Choroid plexus epithelial cell (primary cell): ENCODE measurements around a stretch of chr6.

GRCh38 chr6:63475594-63476161 lies 96.6 kb upstream of the PTP4A1 start:
- RRBS: no CpG with 5 or more reads among the region's 3 CpGs

DNA sequence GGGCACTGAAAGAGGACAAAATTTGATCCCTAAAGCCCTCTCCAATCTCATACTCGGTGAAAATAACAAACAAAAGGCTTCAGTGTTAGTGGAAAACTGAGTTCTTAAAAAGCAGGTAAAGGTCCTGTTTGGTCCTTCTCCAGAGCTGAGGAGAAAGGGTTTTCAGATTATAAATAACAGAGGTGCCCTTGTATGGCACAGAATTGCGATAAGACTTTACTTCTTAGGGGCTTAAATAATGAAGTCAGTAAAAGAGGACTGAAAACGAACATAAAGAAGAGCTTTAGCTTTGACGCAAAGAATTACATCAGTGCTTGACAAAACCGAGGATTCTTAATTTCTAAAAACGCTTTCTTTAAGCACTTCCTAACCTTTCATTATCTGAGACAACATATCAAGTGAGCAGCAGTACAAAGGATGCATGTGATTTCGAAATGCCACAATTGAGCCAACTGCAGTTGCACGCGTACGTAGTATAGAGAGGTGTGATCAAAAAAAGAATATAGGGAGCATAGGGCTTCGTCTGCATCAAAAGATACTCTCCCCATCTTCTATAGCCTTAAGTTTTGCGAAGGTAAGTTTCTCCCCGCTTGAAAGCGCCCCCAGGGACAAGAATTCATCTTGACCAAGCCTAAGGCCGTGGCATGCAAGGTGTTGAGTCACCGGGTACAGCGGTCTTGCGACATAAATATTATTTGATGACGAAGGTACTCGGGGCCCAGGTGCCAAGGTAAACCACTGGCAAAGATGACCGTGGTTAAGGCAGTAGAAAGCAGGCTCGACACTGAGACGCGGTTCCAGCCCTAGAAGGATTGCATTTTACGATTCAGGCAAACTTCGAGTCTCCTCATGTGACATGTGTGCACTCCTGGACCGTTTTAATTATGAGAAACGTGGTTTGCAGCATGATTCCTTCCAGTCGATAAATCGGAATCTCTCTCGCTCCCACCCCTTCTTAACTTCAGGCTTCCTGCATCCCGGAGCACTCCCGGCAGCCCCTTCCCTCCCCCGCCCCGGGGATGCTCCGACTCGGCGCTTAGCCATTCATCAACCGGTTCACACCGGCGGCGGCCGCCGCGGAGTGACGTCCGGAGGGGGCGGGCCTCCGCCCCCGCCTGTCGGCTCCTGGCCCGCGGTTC lies 642 bp upstream of the PTP4A1 start:
- RRBS: under 1% methylated on average over 5 of the region's 53 CpGs

GRCh38 chr6:63573072-63573380 lies 746 bp downstream of the PTP4A1 start:
- RRBS: 2% methylated on average over 31 of the region's 38 CpGs

- RRBS: no CpG with 5 or more reads among the region's 5 CpGs
Observed at GRCh38 chr6:63582850-63583551, 10.7 kb downstream of the PTP4A1 start.

- RRBS: no CpG with 5 or more reads among the region's 25 CpGs
Observed at GRCh38 chr6:63636431-63636746, 787 bp downstream of the PHF3 start.

DNA sequence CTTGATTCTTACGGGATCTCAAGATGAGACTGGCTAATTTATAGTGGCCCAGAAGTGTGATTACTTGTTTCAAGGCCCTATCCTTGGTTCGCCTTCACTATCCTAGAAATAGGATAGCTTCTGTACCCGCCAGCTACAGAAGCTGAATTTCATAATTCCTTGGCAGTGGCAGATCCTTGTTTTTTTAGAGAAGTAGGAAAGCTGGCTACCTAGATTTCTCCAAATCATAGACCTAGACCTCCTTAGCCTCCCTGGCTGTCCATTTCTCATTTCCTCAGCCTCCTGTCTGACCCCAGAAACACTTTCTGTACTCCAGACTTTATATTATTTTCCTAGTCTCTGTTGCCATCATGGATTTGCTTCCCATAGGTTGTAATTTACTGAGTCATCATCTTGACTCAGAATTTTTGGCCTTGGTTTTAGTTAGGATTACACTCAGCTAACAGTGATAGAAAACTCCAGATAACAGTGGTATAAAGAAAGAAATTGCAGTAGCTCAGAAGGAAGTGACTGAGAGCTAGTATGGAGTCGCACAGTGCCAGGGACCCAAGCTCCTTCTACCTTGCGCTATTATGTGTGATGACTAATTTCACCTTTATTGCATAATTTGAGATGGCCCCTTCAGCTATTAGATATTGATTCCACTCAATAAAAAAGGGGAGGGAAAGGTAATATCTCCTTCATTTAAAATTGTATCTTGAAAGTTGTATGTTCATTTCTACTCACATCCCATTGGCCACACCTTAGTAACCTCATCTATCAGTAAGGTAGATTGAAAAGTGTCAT lies 27.8 kb downstream of the PHF3 start:
- RRBS: no CpG with 5 or more reads among the region's 5 CpGs

- RRBS: no CpG with 5 or more reads among the region's 5 CpGs
Observed at GRCh38 chr6:63684324-63684850, 48.8 kb downstream of the PHF3 start.

GRCh38 chr6:67878911-67880029 lies 755.8 kb upstream of the ADGRB3 start:
- RRBS: no CpG with 5 or more reads among the region's 2 CpGs

DNA sequence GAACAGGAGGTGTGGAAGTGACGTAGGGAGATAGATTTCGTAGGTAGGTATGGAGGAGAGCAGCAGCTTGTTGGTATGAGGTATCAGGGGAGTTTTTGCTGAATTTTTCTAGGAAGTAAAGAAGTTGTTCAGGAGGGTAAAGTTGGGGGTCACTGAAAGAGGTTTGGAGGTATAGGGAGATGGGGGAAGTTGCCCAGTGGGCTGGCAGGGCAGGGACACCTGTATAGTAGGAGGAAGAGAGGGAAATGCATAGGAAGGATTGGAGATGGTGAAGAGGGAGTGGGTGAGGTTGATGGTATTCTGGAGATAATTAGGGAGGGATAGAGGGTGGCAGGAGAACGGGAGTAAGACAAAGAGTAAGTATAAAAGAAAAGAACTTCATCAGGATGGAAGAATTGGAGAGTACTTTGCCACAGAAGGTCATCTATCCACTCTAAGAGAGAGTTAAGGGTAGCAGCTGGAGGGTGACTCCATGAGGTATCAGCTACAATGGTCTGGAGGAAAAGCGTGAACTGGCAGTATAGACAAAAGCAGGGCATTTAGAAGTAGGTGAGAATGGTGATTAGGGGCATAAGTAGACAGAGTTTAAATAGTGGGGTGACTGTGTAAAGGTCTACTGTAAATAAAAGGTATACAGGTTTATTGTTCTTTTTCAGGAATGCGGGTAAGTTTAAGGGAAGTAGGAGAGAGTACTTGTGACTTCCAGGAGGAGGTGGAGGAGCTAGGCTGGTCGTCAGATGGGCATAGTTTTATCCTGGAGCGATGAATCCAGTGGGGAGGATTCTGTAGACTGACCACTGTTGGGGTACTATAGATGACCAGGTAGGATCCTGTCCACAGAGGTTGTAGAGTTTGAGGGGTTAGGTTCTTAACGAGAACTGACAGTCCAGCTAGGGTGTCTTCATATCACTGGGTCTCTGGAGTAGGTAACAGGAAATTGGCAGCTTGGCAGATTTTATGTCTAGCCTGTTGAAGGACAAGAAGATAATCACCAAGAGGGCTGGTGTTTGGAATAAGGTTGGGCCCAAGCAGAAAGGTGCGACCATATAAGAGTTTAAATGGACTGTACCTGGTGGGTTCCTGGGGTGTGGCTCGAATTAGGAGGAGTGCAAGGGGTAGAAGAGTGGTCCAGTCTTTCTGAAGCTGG lies 751.8 kb upstream of the ADGRB3 start:
- RRBS: no CpG with 5 or more reads among the region's 10 CpGs

- RRBS: no CpG with 5 or more reads among the region's 5 CpGs
Observed at GRCh38 chr6:68559749-68560176, 75.3 kb upstream of the ADGRB3 start.

DNA sequence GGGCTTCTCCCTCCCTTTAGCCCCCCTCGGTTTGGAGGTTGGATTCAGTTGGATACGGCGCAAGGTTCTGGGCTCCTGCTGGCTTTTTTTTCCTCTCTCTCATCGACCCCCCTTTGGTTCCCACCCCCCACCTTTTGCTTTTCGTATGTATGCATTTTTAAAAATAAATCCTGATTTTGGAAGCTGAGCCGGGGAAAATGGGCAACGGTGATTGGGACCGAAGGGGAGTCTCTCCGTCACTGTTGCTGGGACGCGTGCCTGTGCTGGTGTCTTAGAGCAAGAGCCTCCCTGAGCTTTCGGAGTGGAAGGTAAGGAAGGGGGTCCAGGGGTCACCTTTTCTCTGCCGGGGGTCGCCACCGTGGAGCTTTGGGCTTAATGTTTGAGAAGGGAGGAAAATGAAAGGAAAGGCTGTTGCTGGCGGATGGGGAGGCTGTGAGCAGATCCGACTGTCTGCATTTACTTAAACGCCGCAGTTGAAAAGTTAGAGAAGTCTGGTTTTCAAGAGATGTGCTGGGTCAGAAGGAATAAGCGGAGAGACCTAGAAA lies 683 bp downstream of the ADGRB3 start:
- RRBS: no CpG with 5 or more reads among the region's 20 CpGs

DNA sequence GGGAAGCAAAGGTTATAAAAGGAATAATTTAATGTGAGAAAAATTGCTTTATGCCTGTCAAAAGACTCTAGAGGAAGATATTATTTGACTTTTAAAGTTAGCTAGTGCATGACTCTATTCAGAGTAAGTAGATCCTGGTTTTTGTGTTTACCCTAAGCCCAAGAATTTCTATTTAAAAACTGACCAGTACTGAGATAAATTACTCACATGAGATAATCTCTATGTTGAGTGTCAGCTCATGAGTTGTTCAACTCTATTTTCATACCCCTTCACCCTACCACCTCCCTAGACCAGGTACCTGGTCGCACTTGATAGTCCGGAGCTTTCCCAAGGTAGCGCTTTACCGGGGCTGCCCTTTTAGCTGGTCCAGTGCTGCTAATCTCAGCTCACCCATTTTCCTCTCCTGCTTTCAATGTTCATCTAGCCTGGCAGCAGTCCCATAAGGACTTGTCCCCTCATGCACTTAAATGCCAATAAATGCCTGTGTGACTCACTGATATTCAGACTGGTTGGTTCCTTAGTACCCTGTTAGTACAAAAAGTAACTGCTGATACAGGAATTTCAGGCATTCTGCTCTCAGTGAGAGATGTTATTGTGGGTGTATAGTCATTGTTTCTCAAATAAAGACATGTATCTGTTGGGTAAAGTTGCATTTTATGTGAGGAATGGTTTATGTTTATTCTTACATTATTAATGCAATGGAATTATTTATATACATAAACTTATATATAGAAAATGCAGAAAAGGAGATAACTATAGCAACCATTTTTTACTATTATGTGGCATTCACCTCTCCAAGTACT lies 503.9 kb downstream of the ADGRB3 start:
- RRBS: no CpG with 5 or more reads among the region's 4 CpGs

DNA sequence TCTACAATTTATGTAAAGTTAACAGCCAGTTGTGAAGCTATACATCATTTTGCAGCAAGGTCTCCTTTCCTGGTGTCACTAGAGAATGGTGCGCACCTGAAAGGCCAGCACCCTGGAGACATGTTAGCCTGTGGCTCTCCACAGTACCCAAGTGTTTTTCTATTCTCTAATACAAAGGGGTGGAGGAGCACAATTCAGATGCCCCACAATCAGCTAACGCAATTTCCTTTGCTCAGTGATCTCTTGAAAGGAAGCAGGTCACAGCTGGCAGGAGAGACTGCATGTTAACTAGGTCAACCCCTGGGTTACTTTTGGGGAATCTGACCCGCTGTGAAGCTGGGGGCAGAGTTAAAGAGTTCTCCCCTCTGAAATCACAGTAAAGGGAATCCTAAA lies 92.5 kb downstream of the B3GAT2 start:
- RRBS: no CpG with 5 or more reads among the region's 3 CpGs

GRCh38 chr6:71289865-71290074 lies 1.2 kb downstream of the OGFRL1 start:
- RRBS: no CpG with 5 or more reads among the region's 4 CpGs

GRCh38 chr6:71367591-71368296 lies 79.1 kb downstream of the OGFRL1 start:
- RRBS: no CpG with 5 or more reads among the region's 5 CpGs

DNA sequence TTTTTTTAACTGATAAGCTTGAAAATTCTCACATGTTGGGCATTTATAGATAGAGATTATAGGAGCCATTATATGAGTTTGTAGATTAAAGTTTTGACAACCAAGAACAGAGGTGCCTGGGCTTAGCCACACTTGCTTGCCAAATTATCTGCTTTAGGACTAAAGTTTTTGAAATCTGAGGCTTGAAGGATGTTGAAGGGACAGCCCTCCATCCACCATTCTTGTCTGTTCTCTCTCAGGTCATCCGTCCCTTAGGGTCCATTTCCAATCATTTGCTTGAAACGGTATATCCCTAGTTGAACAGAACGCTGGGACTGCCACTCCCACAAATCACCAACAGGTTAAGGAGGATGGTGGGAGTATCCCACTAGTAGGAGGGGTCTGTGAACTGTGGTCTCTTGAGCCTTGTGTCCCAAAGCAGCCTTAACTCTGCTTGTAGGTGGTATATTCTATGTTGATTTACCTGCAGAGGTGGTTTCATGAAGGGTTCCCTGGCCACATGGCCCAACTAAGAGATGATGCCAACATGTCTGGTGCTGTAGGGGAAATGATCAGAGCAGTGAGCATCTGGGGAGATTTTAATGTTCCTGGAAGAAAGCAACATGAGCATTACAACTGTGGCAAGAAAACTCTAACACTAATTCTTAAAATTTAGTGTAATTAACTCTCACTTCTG lies 128.4 kb downstream of the OGFRL1 start:
- RRBS: no CpG with 5 or more reads among the region's 3 CpGs

- RRBS: no CpG with 5 or more reads among the region's 4 CpGs
Observed at GRCh38 chr6:71473767-71474458, 185.3 kb downstream of the OGFRL1 start.

GRCh38 chr6:71495827-71496319 lies 207.3 kb downstream of the OGFRL1 start:
- RRBS: no CpG with 5 or more reads among the region's 3 CpGs

DNA sequence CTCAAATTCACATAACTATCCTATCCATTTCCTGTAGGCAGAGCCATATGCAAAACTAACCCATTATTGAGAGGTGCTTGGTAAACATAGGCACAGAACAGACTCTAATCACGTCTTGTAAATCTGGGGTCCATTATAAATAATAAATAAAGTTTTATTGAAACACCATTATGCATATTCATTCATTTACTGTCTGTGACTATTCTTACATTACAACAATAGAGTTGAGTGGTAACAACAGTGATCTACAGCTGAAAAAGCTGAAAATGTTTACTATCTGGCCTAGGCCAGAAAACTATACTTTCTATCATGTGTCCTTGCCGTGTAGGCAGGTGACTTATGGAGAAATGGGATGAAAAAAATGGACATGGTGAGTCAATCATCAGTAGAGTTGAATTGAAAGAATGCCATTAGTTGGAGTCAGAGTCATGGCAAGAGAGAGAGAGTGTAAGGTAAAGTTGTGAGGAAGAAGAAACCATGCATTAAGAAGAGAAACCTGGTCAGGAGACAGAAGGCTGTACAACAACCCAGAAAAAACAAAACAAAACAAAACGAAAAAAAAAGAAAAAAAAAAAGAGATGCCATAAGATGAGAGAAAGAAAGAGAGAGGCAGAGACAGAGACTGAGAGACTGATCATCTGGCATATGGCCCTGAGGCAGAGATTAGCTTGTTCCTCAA lies 25.2 kb downstream of the KCNQ5 start:
- RRBS: no CpG with 5 or more reads among the region's 3 CpGs